ENCODE measurements around the gene C9orf50.

GRCh38 chr9:129206879-129207390, 28.9 kb upstream of the IER5L start:
- PRO-cap = no peak

DNA sequence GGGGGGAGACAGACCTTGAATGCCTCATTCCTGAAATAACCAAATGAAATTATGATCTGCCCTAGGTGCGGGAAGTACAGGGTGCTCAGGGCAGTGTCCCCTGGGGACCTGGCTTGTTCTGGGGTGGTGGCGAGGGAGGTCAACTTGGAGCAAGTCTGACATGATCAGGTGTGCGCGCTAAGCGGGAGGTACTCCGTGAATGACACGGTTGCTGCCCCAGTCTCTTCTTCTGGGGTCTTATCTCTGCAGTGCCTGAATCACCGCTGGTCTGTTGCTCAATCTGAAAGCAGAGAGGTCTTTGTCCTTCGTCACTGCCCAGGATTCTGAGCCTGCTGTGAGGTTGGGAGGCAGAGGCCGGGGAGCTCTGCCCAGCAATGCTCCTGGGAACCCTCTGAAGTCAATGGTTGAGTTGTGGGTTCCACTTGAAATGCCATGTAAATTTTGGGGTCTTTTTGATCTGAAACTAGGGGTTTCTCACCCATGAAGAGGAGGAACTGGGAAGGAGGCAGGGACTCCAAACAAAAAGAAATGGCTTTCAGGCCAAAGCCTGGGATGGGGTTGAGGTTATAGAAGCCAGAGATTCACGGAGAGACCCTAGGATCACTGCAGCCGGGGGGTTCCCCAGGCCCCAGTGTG, 51.6 kb upstream of the IER5L start:
- PRO-cap = no peak

- PRO-cap = no peak
These were observed 84.1 kb upstream of the IER5L start for GRCh38 chr9:129262145-129262672.

DNA sequence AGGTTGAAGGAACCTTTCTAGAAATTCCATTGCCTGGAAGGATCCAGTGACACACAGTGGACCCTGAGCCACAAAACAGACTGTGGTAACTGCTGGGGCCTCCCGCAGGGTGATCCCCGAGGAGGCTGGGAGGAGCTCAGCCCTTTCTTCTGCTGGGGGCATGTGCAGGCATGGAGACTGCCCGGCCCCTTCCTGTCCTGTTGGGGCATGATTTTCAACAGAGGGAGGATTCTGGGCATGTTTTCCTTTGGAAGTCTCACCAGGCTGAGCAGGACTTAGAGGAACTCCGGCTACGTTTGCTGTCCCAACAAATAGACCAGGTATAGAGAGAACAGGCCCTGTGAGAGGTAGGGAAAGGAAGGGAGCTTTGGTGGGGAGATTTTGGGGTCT, 154.1 kb upstream of the IER5L start:
- PRO-cap = no peak

DNA sequence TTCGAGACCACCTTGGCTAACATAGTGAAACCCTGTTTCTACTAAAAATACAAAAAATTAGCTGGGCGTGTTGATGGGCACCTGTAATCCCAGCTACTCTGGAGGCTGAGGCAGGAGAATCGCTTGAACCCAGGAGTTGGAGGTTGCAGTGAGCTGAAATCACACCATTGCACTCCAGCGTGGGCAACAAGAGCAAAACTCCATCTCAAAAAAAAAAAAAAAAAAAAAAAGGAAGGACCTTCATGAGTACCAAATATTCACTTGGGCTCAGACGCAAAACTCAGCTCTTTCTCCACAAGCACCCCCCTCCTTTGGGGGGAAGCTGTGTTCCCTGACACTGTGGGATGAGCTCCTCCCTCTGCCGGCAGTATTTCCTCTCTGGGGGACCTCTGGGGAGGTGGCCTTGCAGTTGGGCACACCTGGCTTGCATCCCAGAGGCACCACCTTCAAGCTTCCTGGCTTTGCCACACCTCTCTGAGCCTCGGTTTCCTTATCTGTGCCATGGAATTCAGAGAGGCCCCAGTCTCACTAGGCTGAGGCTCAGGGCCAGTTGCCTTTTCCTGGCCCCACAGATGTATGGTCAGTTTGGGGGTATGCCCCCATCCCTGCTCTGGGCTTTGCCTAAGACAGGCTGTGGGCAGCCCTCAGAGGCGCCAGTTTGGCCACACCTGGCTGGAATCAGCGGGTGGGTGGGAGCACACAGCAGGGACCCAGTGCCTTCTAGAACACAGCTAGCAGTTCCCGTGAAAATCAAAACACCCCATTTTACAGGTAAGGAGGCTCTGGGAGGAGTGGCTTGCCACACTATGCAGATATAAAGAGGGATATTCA, 157.4 kb upstream of the IER5L start:
- PRO-cap = no peak

GRCh38 chr9:129351004-129351706, 173.1 kb upstream of the IER5L start:
- PRO-cap = no peak

GRCh38 chr9:129382939-129383493, 205.0 kb upstream of the IER5L start:
- PRO-cap = no peak

DNA sequence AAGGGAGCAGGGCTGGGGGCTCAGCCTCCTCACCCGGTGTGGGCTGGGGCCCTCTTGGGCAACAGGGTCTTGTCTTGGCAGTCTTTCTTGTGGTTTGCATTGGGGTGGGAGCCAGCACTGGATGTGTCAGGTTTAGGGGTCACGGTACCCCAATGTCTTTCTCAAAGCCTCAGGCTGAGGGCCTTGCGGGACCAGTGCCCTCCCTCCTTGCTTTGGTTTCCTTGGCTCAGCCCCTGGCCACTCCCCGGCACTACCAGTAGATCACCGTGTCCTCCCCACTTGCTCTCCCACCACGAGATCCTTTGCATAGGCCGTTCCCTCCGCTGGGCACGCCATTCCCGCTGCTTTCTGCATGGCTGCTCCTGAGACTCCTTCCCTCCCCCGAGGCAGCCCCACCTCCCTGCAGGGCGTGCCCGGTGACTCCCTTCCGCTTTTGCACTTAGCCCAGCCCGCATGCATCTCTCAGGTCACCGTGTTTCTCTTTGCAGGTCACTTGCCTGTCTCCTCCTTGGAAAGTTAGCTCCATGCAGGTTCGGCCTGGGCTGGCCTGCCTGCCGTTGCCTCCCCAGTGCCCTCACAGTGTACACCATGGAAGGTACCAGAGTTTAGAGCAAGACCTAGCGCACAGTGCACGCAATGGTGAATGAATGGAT, 214.6 kb downstream of the C9orf50 start:
- PRO-cap = no peak

DNA sequence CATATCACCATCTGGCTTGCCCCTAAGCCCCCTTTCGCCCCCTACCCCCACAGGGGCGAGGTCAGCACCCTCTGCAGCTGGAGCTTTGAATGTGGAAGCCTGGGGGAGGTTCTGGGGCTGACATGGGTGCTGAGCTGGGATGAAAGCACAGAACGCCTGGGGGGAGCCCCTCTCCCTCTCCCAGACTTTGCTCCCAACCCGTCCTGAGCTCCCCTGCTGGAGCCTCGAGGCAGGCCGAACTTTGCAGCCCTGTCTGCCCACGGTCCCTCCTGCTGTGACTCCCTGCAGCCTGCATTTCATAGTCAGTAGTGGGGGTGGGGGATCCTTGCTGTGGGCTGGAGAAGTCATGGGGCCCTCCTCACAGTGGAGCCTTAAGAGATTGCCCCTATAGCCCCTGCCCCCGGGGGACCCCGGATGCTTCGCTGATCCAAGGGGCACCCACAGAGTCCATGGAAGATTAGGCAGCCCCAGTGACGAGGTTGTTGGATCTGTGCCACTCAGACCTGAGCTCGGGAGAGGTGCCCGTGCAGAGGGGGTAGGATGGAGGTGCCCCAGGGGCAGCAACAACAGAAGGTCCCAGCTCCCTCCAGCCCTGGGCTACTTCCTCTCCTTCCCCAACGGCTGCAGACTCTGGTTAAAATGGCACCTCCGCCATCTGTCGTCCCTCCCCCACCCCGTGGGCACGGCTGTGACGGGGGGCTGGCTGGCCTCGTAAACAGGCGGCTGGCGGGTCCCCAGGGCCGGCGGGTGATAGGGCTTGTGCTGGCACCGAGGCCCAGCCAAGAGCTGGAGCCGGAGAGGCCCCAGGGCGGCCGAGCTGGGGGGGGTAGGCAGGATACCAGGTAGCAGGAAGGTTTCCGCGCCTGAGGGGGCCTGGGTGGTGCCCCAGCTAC, 162.0 kb downstream of the C9orf50 start:
- PRO-cap = no peak

- PRO-cap = no peak
These were observed 140.2 kb downstream of the C9orf50 start for GRCh38 chr9:129480631-129481126.

DNA sequence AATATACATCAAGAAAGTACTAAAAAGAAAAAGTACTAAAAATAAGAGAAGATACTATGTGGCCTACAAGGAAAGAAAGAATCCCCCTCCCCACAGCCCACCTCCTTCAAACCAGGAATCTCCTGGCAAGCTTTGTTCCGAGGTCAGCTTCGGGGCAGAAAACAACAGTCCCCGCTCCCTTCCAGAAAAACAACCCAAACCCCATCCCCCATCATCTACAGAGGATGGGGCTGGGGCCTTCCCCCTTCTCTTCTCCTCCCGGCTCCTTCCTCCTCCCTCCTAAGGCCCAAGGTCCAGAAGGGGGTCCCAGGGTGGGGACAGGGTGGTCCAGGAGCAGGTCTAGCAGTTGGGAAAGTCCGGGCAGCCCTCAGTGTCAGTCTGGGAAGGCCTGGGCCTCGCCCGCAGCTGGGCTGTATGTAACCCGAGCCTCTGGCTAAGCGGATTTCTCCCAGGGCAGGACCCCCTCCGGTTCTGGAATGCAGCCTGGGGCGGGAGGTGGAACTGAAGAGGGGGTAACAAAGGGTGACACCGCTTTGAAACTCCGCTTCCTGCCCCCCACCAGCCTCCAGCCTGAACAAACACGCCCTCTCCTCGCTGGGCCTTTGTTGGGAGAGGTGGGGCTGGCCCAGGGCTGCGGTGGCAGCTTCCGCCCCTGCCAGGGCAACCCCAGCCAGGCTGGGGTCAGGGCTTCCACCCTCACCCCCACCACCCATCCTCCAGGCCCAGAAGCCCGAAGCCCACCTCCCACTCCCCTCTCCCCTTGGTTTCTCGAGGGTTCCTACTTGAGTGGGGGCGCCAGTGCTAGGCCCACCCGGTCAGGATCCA, 63.6 kb downstream of the C9orf50 start:
- PRO-cap = bidirectional peak, plus-strand start at position 135 of the sequence, minus-strand start outside the sequence; bidirectional peak, plus-strand start at position 373 of the sequence, minus-strand start at position 369 of the sequence; bidirectional peak, plus-strand start at position 605 of the sequence, minus-strand start at position 431 of the sequence

GRCh38 chr9:129597719-129598456, 23.0 kb downstream of the C9orf50 start:
- PRO-cap = no peak

- PRO-cap = no peak
These were observed at the start of gene C9orf50 for GRCh38 chr9:129621034-129621370. Gene C9orf50 (minus strand): TSS chr9:129621101.

DNA sequence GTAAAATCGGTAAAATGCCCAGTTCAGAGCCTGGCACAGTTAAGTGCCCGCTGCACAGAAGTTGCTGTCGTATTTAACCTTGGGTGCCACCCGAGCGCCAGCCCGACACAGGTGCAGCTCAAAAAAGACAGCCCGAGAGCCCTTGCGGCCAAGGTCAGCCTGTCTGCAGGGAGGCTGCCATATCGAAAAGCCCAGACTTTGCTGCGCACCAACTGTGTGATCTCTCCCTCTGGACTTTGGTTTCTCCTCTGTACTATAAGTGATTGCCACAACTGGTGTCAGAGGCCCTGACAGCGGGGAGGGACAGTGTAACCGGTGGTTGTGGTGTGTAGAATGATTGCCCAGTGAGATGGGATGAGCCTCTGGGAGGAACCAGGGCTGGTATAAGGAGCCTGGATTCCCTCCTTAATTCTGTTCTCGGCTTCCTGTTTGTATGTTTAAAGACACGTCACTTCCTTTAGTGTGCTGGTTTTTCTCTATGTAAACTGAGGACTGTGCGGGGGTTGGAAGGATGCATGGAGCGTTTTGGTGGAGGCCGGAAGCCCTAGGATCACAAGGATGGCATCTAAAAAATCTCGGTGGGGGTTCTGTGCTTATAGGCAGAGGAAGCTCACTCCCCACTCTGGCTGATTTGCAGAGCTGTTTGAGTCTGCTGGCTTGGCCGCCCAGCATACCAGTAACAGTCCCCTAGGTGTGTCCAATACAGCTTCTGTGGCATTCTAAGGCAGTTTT, 865 bp downstream of the NTMT1 start:
- PRO-cap = unidirectional peak, minus-strand start at position 335 of the sequence

DNA sequence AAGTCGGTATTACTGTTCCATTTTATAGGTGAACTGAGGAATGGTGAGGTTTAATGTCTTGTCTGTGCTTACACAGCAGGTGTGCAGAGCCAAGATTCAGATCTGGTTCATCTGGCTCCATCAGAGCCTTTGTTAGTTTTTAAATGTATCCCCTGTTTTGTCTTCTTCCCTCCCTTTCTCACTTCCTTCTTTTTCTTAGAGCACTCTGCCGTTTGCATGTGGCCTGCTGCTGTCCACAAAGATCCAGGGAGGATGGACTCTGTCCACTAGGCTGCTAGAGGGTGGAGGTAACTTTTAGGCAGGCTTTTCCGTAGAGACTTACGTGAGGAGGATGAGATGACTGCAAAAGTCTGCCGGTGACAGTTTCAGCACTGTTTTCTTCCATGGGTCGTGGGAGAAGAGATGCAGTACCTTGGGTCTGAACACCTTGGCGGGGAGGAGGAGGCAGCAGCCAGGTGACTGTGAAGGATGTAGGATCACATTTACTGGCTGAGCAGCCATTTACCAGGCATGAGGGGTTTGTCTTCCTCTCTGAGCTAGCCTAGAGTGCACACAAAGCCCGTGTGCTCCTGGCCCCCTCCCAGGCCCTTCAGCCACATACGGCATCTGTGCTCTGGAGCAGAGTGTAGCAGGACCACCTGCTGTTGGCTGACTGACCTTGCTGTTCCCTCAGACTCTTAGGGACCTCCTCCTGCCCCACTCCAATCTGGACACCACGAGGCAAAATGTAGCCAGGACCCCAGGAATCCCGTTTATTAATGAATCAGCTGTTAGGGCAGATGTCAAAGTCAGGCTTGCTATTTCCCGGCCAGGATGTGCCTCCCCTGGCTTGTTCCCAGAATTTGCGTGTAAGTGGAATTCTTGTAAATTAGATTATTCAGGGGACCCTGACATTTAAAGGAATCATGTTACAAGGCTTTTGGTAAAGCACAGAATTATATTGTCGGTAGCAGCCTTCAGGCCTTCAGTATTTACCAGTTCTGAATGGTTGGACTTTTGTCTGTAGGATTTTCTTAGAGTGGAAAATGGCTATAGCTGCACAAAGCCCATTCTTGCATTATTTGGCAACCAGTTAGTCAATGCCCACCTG, 1.9 kb downstream of the NTMT1 start:
- PRO-cap = no peak

- PRO-cap = no peak
These were observed 5.7 kb downstream of the NTMT1 start for GRCh38 chr9:129631329-129632304.

- PRO-cap = no peak
These were observed 27.0 kb downstream of the PTGES start for GRCh38 chr9:129725918-129726121.

DNA sequence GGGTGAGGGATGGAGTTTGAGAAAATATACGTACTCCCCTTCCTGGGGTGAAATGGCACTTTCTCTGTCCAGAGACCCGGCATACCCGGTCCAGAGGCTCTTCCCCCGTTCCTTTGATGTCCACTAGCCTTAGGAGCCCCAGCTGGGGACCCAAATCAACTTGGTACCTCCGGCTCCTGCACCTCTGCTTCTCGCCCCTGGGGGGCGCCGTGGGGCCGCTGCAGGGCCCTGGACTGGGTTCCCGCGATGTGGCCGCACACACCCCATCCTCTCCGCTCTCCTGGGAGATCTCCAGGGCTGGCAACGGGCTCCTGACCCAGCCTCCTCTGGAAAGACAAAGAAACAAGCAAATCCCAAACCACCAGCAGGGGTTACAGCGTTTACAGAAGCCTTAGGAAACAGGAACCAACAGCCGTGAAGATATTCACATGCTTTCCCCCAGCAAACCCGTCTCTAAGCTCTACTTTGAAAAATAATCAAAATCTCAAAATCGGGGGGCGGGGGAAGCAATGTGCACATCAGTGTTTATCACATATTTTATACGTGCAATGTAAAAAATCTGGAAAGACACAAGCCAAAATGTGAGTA, 26.2 kb downstream of the PTGES start:
- PRO-cap = no peak

- PRO-cap = no peak
These were observed 9.2 kb upstream of the PTGES start for GRCh38 chr9:129762098-129762375.

DNA sequence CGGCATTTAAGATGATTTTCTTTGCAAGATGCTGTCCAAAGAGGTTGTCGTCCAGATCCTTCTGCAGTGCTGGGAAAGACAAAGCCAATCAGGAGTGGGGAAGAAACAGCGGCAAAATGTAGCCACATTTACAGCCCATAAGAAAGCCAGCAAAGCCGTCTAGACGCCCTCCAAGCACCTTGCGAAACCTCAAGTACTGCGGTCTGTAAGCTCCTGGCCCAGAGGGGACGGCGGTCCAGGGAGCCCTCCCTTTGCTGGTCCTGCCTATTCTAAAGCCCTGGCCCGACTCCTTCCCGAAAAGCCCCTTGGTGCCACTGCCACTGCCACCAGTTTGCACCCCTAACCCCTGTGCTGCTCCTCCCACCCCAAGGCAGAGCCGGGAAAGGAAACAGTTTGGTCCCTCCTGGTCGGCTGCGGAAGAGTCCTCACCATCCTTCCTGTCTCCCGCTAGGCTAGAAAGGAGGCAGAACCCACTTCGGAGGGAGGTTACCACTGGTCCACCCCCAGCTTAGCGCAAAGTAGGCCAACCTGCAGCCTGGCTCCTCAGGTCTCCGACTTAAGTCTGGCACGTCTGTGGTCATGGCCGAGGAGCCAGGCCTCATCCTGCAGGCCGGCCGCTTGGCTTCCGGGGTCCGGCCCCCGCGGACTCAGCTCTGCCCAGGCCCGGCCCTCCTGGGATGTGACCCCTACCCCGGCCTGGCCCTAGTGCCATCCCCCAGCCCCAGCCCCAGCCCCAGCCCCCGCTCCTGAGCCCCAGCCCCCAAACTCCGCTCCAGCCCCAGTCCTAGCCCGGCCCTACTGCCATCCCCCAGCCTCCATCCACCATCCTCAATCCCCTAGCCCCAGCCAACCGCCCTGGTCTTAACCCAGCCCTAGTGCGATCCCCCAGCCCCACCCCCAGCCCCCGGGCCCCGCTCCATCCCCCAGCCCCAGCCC, 890 bp downstream of the TOR1A start:
- PRO-cap = unidirectional peak, plus-strand start at position 568 of the sequence